ENCODE data around the gene NELFA.

DNA sequence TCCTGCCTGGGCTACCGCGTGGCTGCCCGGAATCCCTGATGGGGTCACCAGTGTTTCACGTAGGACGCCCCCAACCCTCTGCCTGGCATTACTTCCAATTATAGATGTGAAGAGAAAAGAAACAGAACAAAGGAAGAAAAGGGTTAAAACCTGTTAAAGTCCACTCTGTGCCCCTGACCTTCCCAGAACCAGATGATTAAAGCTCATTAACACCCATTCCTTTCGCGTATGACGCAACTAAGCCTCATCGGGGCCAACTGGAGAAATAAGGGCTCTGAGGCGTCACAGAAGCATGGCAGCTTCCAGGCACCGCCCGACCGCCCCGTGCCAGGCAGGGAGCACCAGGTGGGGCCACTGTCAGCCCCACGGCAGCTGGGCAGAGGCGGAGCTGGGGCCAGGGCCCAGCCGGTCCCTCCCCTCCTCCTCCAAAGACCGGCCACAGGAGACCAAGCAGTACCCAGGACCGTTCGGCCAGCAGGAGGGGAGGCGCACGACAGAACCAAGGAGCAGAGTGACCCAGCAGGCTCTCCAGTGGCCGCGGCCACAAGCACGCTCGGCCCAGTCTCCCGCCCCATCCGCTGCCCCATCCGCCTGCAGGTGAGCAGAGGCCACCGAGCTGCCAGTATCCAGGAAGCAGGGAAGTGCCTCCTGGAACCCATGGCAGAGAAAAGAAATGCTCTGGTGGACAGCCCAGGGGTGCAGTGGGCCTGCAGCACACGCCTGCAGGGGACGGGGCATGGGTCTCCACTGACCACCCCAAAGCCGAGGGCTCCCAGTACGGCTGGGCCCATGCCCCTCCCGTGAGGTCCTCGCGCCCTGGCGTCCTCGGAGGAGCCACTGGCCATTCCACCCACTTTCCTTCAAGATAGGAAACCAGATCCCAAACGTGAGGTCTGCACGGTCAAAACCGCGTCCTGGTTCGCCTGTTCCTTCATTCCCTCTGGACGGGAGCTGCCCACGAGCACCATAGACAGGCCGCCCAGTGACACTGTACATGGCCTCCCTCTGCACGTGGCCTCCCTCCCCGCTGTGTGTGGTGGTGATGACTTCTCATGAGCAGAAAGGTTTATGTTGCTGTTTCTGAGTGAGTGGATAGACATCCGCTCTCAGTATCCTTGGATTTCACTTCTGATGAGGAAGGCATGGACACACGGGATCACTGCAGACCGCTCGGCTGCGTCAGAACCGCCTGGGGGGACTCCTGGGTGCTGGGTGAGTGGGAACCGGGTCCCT is 9.6 kb downstream of the CTBP1 start:
- PRO-cap, result no peak

DNA sequence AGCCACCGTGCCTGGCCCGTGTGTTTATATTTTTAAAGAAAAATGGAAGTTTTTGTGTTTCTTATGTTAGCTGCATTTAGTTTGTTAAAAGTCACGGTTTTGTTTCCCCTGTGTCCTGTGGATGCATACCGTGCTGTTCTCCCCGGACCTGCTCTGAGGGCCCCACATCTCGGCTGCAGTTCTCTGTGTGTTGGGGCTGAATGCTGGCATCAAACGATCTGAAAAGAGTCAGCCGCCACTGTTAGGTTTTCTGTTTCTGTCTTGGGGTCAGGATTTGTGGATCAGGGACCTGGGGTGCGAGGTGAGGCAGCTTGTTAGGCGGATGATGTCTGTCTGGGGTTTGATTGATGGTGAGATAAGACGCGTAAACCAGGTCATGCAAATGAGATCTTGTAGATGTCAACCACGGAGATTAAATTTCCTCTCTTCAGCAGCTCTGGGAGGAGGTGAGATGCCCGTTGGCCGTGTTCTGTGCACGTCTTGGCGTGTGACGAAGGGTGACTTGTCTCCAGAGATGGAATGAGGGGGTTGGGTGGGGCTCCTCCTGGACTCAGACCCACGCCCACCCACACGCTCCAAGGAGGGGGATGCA is 16.3 kb upstream of the UVSSA start:
- PRO-cap, result no peak

GRCh38 chr4:1346155-1346834 is 713 bp upstream of the UVSSA start:
- PRO-cap, result unidirectional peak, minus-strand start at chr4:1346697

DNA sequence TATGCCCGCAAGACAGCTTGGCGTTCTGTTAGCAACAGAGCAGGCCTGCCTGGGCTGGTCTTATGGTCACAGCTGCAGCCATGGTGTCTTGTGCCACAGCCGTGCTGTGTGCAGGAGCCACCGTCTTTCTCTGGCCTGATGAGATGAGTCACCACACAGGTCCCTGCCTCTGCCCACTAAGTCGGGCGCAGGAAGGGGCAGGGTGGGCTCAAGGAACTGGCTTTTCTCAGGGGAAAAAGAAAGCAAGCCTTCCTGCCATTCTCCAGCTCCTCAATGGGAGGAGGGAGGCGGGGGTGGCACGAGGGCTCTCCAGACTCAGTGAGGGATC is 18.2 kb downstream of the UVSSA start:
- PRO-cap, result no peak

DNA sequence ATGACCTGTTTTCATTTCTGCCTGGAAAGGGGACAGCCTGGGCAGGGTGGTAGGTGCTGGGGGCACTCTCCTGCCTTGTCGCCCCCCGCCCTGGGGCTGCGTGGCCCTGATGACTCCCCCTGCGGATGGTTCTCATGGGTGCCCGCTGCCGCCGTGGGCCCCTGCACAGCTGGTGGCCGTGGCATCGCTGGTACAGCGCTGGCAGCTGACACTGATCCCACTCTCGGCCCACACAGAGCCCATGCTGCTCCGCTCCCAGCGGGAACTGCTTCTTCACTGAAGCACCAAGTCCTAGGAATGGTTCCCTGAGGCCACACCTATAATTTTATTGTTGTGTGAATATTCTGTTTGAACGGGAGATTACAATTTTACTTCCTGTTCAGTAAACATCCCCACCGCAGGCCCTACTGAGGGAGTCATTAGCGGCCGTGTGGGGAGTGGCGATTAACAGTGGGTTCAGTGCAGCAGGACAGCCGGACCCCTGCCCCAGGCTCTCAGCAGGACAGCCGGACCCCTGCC is 138.6 kb upstream of the NKX1-1 start:
- PRO-cap, result unidirectional peak, plus-strand start at position 447 of the sequence

DNA sequence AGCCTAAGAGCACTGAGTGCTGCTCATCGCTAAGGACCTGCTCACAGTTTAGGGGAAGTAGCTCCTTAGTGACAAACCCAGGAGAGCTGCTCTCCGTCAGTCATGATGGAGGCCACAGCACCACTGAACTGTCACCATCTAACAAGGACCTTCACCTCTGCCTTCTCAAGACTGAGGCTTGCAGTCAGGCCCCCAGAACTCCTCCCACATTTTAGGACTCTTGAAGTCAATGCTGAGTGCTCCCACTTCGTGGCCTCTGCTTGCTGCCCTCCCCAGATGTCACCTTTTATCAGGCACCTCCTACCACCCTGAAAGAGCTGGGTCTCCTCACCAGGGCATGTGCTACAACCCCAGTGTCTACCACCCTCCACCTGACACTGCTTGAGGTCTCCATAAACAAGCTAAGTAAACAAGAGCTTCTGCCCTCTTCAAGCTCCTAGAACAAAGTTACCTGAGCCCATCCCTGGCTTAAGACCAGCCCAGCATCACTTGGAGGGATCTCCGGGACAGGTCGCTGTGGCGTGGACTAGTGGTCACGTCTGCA is 7.6 kb upstream of the FAM53A start:
- PRO-cap, result unidirectional peak, minus-strand start at position 205 of the sequence

DNA sequence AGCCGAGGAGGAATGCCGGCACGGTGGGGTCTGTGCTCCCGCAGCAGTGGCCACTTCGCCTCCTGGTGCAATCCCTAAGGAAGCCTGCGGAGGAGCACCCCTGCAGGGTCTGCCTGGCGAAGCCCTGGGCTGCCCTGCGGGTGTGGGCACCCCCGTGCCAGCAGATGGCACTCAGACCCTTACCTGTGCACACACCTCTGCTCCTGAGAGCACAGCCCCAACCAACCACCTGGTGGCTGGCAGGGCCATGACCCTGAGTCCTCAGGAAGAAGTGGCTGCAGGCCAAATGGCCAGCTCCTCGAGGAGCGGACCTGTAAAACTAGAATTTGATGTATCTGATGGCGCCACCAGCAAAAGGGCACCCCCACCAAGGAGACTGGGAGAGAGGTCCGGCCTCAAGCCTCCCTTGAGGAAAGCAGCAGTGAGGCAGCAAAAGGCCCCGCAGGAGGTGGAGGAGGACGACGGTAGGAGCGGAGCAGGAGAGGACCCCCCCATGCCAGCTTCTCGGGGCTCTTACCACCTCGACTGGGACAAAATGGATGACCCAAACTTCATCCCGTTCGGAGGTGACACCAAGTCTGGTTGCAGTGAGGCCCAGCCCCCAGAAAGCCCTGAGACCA is 6.9 kb downstream of the TACC3 start:
- PRO-cap, result no peak

- PRO-cap, result no peak
These were observed 12.8 kb downstream of the FGFR3 start for GRCh38 chr4:1805561-1806535.

DNA sequence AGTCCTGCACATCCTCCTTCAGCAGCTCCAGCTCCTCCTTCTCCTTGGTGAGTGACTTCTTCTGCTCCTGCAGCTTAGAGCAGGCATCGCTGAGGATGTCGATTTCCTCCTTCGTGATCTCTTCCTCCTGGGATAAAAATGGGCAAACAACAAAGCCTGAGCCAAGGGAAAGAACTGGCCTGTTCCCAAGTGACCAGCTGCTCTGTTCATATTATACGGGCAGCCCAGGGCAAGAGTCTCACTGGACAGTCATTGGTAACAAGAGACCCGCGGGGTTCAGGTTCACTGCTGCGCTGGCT is 26.2 kb downstream of the FGFR3 start:
- PRO-cap, result no peak

- PRO-cap, result no peak
These were observed 22.7 kb downstream of the LETM1 start for GRCh38 chr4:1833163-1833827.

DNA sequence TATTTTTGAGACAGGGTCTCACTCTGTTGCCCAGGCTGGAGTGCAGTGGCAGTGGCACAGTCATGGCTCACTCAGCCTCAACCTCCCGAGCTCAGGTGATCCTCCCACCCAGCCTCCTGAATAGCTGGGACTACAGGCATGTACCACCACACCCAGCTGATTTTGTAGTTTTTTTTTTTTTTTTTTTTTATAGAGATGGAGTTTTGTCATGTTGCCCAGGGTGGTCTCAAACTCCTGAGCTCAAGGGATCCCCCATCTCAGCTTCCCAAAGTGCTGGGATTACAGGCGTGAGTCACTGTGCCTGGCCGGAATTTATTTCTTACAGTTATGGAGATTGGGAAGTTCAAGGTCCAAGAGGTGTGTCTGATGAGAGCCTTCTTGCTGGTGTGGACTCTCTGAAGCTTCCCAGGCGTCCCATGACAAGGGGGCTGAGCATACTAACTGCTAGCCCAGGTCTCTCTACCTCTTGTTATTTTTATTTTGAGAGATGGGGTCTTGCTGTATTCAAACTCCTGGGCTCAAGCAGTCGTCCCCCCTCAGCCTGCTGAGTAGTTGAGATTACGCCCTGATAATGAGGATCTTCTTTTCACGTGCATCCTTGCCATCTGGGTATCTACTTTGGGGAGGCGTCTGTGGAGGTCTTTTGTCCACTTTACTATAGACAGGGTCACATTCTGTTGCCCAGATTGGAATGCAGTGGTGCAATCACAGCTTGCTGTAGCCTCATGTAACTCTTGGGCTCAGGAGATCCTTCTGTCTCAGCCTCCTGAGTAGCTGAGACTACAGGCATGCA is 2.9 kb upstream of the NSD2 start:
- PRO-cap, result no peak

DNA sequence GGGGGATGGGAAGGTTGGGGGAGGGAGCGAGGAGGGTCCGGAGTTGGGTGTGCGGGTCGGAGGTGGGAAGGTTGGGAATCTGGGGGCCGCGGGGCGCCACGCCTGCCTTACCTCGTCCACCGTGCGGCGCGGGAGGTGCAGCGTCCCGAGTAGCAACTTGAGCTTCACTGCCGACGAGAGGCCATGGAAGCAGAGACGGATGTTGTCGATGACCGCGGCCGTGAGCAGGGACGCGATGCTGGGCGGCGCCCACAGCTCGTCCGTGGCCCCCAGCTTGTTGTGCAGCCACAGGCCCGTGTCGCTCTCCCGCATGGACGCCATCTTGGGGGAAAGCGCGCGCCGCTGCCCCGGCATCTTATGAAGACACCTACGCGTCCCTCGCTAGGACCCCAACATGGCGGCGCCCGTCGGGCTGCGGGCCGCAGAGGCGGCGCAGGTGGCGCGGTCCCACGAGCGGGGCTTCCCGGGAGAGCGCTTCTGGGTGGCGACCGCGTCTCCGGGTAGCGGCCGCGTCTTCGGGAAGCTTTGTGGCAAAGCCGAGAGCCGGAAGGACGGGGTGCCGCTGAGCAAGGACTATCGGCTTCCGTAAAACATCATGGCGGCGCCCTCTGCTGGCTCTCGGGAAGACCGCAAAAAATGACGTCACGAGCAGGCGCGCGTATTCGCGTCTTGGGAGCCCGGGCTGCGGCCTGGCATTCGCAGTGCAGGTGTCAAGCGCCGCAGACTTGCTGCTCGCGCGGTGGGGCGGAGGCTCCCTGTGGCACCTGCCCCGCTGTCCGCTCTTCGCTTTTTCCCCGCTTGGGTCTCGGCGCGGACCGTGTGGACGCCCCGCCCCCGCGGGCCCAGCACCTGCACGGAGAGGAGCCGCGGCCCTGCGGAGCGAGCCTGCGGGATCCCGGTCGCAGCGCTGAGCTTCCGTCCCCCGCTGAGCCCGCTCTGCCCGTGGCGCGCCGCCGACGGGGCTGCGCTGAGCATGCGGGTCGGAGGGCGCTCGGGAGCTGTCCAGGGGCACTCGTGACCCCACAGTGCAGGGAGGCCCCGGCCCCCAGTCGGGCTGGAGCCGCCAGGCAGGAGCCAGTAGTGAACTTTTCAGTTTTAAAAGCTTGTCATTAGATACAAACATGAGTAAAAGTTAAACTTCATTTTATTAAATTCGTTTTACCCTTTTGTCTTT is at the start of gene NELFA:
Gene NELFA, minus strand, starts transcription at position 336 of the 1,174 bp plus-strand sequence.
- PRO-cap, result unidirectional peak, minus-strand start at position 159 of the sequence; bidirectional peak, plus-strand start at position 695 of the sequence, minus-strand start at position 319 of the sequence; unidirectional peak, minus-strand start at position 909 of the sequence

DNA sequence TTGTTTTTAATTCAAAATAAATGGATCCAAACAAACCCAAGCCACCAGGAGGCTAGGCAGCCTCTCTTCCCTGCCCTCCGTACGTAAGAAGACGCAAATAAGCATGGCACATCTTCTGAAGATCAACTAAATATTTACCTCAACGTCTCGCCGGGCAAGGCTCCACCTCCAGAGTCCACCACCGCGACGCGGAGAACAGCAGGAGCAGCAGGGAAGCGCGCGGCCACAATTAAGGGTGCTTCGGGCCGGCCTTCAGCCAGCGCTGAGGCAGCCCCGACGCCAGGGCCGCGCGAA is 592 bp downstream of the HAUS3 start:
- PRO-cap, result unidirectional peak, plus-strand start at position 192 of the sequence

GRCh38 chr4:2250861-2251503 is 9.1 kb upstream of the HAUS3 start:
- PRO-cap, result no peak

DNA sequence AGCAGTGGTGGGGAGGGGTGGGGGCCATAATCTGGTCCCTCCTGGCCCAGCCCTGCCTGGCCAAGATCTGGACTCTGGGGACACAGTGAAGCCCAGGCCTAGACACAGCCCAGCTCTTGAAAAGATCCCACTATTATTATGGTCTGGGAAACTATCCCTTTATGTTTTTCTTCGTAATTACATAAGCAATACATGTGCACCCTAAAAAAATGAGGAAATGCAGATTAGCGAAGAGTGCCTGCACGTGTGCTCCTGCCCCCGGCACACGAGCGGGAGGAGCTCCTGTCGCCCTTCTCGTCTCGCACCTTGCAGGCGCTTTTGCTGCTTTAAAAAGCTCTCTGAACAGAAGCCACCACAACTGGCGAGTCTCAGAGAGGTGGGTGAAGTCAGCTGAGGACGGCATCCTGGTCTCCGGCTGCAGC is 28.9 kb upstream of the MXD4 start:
- PRO-cap, result bidirectional peak, plus-strand start at position 357 of the sequence, minus-strand start at position 301 of the sequence

- PRO-cap, result no peak
These were observed 36.0 kb upstream of the MXD4 start for GRCh38 chr4:2297952-2298358.

DNA sequence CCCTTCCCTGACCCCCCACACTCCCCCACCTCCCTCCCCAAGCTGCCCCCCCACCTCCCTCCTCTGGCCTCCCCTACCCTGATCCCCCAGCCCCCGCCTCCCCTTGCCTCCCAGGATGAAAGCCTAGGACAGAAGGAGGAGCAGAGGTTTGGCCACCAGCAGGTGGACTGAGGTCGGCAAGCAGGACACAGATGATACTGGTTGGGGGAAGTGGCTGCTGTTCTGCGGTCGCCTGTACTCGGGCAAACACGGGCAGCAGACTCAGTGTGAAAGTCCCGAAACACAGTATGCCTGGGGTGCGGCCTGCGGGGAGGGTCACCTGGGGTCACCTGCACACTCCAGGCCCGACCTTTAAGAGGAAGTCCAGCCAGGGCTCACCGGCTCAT is 71.3 kb upstream of the MXD4 start:
- PRO-cap, result no peak

DNA sequence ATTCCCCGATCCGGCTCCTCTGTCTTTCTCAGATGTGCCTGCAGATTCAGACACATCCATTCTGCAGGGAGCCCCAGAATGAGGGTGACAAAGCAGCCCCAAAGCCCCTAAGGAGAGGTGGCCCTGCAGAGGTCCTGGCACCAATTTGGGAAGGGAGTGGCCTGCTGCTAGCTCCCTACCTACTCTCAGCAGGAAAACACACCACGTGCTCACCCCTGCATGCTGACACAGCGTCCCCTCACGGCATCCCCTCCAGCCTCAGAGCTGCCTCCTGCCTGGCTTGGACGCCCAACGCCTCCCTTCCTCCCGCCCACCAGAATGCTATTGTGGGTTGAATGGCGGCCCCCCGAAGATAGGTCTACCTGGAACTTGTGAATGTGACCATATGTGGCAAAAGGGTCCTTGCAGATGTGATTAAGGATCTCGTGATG is 28.8 kb downstream of the ZFYVE28 start:
- PRO-cap, result no peak

- PRO-cap, result no peak
These were observed 29.0 kb downstream of the RNF4 start for GRCh38 chr4:2497892-2498264.

DNA sequence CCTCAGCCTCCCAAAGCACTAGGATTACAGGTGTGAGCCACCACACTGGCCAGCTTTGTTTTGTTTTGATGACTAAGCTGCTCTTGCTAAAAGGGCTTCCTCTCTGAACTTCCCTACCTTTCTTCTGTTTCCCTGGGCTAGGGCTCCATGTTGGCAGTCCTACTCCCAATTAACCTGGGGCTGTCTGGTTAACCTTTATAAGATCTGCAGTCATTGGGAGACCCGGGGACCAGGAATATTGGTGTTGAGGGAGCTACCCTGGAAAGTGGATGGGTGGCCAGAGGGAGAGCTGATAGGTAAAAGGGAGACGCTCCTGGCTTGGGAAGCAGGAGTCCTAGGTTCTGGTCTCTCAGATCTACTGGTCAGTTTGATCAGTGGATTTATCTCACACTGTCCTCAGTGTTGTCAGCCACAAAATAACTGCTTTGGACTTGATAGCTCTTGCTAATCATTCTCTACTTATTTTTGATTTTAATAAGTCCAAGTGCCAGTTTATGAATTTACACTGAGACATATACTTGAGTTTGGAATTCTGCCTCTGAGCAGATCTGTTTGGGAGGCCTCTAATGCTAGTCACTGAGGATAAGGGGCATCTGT is 33.2 kb upstream of the FAM193A start:
- PRO-cap, result no peak